Diencephalon (tissue), 2 donors: Measurements from ENCODE around the genes COPZ1, OR6C75, OR6C2 and OR6C70.

DNA sequence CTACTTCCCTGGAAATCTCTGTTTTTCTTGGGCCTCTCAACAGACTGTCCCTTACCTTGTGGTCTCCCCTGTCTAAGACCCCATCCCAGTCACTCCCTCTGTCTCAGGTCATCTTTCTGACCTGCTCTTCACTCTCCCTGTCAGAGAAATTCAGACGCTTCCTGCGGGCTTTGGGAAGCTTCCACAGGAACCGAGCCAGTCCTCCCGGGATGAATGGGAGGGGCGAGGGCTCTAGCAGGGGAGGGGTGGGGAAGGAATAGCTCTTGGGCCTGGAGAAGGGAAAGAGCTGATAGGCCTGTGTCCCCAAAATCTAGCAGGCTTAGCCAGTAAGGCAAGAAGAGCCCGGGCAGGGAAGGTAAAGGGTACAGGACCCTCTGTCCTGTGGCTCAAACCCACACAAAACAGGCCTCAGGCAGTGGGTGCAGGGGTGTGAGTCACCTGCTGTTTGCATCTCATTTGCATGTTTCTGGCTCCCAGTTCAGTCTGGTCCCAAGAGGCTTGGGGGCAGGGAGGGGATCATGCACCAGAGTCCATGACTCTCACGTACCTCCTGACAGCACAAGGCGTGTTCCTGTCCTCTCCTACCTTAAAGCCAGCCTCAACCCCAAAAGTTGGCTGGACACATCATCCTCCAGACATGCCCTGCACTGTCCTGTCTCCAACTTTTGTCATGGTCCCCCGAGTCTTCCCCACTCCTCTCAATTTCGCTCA lies 8.7 kb upstream of the SMUG1 start:
- RAMPAGE, long total RNA: no peak

DNA sequence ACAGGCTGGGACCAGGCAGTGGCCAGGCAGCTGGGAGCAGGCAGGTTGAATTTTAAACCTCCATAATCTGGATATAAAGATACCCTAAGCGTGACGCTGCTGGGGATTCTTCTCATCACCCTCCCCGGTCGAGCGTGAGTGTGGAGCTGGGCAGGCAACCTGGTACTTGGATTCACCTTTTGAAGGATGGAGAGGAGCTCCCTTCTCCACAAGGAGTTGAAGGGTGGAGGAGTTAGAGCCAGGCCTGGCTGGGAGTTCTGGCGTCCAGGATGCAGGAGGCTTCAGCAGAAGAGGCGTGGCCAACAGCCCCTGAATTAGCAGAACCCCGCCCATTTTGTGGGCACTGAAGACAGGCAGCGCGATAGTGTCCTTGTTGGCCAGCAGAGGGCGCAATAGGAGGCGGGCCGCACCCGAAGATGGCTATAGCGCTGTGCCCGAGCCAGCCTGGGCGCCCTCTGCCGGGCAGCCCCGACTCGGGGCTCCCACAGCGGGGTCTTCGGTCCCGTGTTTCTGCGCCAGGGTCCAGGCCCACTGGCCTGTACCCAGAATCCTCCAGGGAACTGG lies 25.8 kb upstream of the SMUG1 start:
- RAMPAGE, long total RNA: no peak

- RAMPAGE, long total RNA: no peak
Measured at GRCh38 chr12:54233412-54234128, 44.8 kb upstream of the SMUG1 start.

- RAMPAGE, long total RNA: no peak
Measured at GRCh38 chr12:54258290-54258848, 21.6 kb downstream of the CBX5 start.

GRCh38 chr12:54286694-54287293 lies 6.3 kb downstream of the HNRNPA1 start:
- RAMPAGE, long total RNA: no peak

- RAMPAGE, long total RNA: start-site peak on the plus strand at chr12:54325129-54325156, 748 and 589 reads in 2 replicates
Measured at GRCh38 chr12:54325040-54325780, at the start of gene COPZ1. Gene COPZ1 (plus strand): TSS chr12:54325131.

DNA sequence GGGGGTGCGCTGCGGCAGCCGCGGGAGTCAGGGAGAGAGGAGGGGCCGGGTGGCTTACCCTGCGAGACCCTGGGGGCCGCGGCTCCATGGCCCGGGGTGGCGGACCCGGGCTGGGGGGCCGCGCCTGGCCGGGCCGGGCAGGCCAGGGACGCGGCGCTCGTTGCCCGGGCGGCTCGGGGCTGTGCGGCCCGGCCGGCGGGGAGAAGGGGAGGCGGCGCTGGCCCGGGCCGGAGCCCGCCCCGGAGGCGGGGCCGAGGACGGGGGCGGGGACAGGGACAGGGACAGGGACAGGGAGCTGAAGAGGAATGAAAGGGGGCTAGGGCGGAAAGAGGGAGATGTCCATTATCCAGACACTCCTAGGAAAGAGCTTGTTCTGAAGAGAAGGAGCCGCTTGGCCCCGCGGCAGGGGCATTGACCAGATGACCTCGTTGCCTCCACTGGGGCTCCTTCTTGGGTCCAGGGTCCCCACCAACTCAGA lies 5.5 kb downstream of the ZNF385A start:
- RAMPAGE, long total RNA: no peak

- RAMPAGE, long total RNA: no peak
Measured at GRCh38 chr12:54386849-54387464, 2.4 kb upstream of the ZNF385A start.

- RAMPAGE, long total RNA: no peak
Measured at GRCh38 chr12:54427227-54427639, 8.2 kb upstream of the ITGA5 start.

- RAMPAGE, long total RNA: no peak
Measured at GRCh38 chr12:54427903-54428709, 9.0 kb upstream of the ITGA5 start.

GRCh38 chr12:54563005-54563398 lies 13.6 kb downstream of the PDE1B start:
- RAMPAGE, long total RNA: no peak

DNA sequence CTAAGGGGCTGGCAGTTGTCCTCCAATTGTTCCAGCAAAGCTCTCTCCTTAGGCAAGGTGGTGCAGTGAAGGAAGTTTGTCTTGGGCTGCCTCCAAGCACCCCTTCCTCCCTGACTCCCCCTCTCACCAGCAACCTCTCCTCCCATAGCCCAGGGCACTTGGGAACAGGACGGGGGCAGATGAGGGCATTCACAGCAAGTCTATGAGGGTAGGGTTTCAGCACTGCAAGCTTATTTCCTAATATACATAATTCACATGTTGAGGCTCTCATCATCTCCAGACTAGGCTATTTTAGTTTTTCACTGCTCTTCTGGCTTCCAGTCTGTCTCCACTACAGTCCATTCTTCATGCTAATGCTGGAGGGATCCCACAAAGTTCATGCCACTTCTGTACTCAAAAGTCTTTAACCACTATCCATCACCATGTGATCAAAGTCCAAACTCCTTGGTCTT lies 22.8 kb downstream of the LACRT start:
- RAMPAGE, long total RNA: no peak

GRCh38 chr12:54684974-54685792 lies 37.0 kb upstream of the DCD start:
- RAMPAGE, long total RNA: no peak

- RAMPAGE, long total RNA: no peak
Measured at GRCh38 chr12:55362650-55363241, at the start of gene OR6C75. Gene OR6C75 (plus strand): TSS chr12:55362975.

- RAMPAGE, long total RNA: no peak
Measured at GRCh38 chr12:55443914-55444341, at the start of gene OR6C2. Gene OR6C2 (plus strand): TSS chr12:55444076.

DNA sequence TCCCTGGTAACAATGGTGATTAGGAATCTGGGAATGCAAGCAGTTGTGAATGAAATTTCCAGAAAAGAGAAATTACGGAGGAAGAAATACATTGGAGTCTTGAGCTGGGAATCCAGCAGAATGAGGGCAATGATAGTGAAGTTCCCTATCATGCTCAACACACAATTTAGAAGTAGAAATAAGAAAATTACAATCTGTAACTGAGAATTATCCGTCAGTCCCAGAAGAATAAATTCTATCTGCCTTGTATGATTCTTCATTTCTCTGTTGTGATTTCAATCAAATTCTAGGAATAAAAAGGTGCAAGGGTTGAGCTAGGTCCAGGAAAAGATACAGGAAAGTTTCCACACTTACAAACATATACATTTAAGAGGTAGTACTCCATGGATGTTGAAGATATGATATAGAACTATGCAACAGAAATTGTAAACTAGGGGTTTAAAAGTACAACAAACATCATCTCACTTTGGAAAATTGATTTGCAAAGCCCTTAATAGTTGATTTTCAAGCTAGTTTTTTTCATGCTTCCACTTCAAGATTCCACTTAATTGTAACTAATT lies at the start of gene OR6C70:
Gene OR6C70 (minus strand): TSS at position 260 of the 560 bp plus-strand sequence.
- RAMPAGE, long total RNA: no peak

DNA sequence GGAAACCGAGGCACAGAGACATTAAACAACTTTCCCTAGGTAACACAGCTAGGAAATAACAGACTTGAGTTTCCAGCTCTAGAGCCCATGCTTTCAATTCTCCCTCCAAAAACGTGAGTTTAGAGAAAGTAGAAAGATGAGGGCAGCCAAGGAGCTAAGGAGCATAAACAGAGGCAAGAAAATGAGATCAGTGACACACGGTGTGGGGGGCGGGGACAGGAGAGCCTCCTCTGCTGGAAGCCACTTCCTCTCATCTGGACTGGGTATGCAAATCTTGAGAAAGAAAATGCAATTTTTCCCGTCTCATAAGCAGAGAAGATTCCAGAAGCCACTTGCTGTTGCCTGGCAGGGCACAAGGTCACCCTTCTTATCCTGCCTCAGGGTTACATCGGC lies 5.9 kb downstream of the OR10P1 start:
- RAMPAGE, long total RNA: no peak

GRCh38 chr12:55722989-55723378 lies 2.8 kb downstream of the RDH5 start:
- RAMPAGE, long total RNA: no peak

DNA sequence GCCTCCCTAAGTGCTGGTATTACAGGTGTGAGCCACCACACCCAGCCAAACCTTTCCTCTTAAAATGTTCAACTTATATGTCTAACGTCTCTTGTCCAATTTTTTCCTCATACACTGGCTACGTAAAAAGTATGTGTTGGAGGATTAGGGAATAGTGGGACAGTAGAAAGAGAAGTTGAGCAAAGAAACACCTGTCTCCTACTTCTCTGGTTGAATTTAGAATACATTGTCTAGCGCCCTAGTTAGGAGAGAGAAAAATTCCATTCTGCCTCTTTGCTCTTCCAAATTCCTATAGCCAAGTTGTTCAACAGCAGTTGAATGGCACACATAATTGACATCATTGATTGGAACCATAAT lies 34.7 kb downstream of the GDF11 start:
- RAMPAGE, long total RNA: no peak

DNA sequence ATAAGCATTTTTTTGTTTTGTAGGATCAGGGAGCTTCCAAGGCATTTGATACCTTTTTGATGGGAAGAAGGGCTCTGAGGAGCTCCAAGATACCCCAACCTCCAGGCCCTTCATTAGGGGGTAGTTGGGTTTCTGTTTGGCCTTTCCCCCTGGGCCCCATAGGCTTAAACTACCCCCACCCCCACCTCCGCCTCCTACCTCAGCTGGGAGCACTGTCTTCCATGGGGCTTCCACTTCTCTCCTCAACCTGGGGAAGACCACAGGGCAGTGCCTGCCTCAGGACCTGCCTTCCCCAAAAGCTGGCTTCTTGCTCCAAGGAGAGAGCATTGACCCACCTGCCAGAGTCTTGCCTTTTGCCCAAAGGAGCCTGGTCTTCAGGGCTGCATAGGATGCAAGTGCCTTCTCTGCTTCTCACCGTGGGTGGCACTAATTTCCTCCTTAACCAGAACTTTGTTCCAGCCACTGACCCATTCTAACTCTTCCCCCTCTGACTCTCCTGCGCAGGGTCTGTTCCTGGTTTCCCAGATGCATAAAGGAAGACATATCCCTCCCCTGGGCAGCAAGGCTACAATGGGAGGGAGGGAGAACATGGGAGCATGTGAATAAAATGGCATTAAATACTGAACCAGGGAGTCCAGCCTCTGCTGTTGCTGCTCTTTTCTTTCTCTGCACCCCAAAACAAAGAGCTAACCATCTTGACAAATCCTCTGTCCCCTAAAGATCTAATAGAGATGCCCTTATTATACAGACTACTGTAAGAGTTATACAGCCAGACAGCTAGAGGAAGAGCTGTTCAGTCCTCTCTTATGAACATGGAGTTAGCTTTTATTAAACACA lies 6.5 kb upstream of the DNAJC14 start:
- RAMPAGE, long total RNA: no peak